ENCODE data around the gene H2BC12L.

DNA sequence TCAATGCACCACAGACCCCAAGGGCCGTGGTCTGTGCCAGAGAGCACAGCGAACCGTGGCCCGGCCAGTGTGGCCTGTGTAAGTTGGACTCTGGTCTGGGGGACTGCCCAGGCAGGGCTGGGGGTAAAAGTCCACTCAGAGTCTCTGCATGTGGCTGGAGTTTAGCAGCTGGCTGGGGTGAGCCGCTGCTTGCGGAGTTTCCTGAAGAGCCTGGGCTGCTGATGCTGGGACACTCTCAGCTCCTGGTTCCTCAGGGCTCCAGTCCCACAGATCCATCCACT lies 105.7 kb downstream of the CRYAA start:
- RAMPAGE, total RNA: no peak

DNA sequence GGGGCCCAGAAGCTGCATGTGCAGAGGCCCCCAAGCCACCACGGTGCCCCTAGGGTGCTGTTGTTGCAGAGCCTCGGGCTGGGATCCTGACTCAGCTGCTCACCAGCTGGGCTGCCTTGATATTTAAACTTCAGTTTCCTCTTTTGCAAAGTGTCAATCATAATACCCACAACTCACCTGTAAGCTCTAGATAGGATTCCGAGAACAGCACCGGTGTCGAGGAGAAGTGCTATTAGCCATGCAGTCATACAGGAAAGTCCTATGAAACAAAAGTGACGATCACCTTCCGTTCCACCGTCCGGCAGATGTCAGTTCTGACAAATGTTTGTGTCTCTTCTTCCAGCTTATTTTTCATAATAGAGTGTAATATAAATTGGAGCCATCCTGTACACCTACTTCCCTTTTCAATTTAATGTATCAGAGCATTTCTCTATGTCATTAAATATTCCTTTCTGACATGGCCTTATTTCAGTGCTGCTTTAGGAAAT lies 100.9 kb downstream of the SIK1 start:
- RAMPAGE, total RNA: no peak

- RAMPAGE, total RNA: no peak
Measured at GRCh38 chr21:43564912-43565345, at the start of gene H2BC12L. H2BC12L (plus strand) TSS chr21:43565182.

DNA sequence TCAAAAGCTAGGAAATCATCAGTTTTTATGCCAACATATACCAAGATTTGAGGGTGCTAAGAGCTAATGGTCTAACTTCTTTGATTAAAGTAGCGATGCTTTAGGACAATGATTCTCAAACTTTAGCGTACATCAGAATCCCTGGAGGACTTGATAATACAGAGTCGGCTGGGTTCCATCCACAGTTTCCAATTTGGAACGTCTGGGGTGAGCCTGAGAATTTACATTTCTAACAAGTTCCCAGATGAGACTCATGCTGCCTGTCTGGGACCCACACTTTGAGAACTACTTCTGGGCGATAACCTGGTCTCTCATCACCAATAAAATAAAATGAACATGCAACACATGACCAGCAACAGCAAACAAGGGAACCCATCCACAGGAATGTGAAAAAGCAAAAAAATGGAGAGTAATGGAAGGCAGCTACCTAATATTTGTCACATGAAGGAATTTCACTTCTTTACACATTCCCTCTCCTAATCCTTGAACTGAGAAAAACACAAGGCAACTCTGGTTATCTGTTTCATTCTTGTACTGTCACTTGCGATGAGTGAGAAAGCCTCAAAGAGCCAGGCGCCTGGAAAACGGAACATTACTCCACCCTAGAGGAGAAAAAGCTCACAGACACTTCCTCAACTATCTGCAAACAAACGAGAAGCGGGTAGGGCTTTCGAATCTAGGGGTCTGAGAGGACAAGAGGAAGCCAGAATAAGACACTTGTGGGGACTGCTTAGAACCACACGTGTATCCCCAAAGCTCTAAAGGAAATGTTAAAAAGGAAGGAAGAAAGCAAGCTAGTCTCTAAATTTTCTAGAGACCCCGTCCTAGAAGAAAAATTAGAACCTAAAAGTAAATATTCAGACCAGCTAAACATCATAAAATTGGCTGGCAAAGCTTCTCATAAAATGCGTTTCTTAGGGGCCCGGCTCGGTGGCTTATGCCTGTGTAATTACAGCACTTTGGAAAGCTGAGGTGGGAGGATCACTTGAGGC lies 13.9 kb downstream of the HSF2BP start:
- RAMPAGE, total RNA: no peak

- RAMPAGE, total RNA: no peak
Measured at GRCh38 chr21:43728129-43729113, 9.5 kb downstream of the PDXK start.

DNA sequence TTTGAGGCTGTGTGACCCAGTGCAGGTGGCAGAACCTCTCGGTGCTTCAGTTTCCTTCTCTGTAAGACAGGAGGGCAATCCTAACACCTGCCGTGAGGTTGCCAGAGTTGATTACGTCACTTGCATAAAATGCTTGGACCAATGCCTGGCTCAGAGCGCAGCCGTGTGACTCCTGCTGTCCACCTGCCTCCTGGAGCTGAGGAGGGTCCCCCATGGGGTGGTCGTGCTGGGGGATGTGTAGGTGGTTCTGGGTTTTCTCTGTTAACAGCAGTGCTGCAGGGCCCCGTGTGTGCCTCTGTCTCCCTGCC lies 15.4 kb downstream of the PDXK start:
- RAMPAGE, total RNA: no peak

DNA sequence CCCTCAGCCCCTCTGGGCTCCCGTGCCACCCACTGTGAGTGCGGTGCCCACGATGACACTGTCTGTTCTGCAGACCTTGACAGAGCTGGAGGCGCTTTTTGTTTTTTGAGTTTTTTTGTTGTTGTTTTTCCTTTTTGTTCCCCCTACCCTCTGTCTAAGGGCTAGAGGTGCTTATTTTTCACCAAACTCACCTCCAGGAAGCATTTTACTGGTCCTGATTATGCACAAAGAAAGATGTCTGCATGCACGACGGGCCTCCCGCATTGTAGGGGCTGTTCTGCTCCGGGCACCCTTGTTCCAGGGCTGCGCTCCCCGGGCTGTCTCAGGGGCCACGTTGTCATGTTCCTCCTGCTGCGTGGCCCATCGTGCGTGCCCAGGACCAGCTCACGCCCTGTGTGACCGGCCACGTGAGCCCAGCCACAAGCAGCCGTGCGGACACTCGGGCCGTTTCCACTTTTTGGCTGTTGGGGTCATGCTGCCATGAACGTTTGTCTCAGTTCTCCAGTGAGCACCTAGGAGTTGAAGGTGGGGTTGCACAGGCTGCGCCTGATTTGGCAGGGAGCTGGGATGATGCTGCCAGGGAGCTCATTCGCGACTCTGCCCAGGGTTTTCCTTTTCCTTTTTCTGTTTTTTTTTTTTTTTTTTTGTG lies 17.2 kb downstream of the PDXK start:
- RAMPAGE, total RNA: no peak

DNA sequence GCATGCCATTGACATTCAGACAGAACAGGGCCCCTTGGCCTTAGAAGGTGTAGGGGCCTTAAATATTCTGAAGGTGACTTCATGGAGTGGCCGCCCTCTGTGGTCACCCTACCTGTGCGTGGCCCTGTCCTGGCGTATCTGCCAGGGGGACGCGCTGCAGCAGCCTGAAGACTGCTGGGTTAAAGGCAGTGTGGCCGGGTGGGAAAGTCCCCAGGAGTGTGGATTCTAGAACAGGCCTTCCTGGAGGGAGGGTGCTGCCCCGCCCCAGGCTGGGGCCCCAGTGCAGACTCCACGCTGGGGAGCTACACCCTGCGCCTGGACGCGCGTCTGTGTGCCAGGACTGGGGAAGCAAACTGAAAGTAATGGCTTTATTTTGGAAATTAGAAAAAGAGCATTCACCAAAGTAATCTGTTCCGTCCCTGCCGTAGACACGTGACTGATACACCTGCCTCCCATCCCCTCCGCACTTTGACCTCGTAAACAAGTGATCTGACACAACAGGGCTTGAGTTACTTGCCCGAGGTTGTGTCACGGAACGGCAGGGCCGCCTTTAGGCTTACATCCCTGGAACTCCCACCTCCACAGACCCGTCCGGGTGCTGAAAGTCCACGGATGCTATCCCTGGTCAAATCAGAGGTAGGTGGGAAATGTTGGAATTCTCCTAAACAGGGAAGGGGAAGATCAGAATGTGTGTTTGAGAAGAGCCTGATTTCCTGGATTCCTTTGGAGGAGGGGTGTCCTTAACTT lies 1.9 kb downstream of the AGPAT3 start:
- RAMPAGE, total RNA: no peak

DNA sequence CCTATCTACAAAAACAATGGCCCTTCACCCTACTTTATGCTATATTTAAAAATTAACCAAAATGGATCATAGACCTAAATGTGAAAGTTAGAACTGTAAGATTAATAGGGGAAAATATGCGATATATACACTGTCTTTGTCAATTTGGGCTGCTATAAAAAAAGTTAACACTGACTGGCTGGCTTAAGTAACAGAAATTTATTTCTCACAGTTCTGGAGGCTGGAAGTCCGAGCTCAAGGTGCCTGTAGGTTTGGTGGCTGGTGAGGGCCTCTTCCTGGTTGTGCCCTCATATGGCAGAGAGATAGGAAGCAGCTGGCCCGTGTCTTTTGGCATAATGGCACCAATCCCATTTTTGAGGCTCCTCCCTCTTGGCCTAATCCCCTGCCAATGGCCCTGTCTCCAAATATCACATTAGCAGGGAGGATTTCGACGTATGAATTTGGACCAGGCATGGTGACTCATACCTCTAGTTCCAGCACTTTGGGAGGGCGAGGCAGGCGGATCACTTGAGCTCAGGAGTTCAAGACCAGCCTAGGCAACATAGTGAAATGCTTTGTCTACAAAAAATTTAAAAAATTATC lies 37.3 kb downstream of the AGPAT3 start:
- RAMPAGE, total RNA: no peak

DNA sequence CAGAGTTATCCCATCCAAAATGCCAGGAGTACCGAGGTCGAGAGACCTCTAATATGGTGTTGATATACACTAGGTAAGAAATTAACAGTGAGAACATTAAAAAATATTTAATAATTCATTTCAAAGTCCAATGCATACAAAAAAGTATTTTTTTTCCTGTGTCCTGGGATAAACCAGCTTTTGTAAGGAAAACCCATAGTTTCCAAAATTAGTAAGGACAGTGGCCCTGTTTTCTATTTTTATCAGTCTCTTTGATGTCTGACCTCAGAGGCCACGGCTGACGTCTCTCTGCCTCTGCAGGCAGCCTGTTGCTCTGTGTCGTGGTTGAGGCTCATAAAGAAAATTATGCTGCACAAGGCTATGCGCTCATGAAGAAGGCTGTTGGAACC lies 48.8 kb downstream of the AGPAT3 start:
- RAMPAGE, total RNA: no peak

- RAMPAGE, total RNA: no peak
Measured at GRCh38 chr21:44054422-44055353, 42.6 kb downstream of the TRAPPC10 start.

DNA sequence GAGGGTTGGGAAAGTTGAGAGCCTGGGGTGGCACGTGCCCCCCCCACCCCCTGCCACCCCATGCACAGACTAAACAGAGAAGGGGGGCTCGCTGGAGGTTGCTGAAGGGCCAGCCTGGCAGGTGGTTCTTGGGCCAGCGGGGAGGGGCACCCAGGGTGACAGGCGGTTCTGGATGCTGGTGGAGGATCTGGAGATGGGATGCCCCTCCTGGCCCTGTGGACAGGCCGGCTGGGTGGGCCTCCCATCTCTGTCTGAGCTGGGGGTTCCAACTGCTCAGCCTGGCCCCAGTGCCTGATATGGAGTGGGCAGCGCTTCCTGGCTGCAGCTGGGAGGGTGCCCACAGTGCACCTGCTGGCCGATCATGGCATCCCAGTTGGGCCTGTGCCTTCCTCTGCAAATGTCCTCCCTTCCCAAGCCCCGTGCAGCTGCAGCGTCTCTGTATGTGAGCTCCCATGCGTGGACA lies 2.0 kb downstream of the PFKL start:
- RAMPAGE, total RNA: no peak

DNA sequence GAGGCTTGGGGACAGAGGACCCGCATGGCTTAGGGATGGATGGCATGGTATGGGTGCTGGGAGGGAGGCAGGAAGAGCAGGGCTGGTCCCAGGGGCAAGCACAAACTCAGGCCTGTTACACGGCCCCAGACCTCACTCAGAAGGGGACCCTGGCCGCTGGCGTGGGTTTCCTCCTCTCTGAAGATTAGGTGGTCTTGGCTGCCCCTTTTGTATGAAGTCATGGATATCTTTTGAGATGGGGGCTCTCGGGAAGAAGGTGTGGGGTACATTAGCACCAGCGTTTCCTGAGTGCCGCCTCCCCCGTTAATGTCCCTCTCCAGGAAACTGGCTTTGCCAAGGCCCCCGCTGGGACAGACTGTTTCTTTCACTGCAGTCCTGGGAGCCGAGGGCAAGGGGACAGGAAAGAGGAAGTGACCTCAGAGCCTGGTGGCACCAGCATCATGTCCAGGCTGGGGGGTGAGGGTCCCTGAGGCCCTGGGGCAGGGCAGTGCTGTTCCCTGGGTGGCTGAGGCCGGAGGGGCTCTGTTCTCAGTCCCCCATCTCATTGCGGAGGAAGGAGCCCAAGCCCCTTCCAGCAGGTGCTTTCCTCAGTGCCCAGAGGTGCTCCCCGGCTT lies 5.7 kb downstream of the PFKL start:
- RAMPAGE, total RNA: no peak

- RAMPAGE, total RNA: no peak
Measured at GRCh38 chr21:44321916-44322274, 17.3 kb downstream of the CFAP410 start.

- RAMPAGE, total RNA: no peak
Measured at GRCh38 chr21:44329301-44329980, 9.7 kb downstream of the CFAP410 start.

DNA sequence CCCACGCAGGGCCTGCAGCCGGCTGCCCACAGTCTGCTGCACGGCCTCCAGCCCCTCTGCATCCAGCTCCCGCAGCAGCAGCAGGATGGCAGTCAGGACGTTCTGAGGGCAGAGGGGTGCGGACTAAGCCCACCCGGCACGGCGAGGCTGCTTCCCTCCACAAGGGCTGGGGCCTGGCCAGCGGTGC lies 9.1 kb downstream of the CFAP410 start:
- RAMPAGE, total RNA: no peak

DNA sequence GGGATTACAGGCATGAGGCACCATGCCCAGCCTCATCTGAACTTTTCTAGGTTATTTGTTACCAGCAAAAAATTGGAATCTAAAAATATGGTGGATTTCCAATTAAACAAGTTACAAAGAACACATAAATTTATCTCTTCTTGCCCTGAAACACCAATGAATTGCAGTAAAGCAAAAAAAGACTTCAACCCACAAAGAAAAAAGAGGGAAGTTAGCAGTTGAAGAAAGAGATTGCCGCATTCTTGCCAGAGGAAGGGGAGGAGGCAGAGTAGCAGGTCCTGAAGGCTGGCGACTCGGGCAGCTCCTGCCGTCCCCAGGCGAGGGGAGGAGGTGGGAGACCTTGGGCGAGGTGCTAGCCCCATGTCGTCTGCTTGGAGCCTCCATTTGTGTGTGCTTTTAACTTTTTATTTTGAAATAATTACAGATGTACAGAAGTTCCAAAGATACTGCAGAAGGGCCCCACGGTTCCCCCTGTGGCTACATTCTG lies 6.6 kb downstream of the TRPM2 start:
- RAMPAGE, total RNA: no peak

DNA sequence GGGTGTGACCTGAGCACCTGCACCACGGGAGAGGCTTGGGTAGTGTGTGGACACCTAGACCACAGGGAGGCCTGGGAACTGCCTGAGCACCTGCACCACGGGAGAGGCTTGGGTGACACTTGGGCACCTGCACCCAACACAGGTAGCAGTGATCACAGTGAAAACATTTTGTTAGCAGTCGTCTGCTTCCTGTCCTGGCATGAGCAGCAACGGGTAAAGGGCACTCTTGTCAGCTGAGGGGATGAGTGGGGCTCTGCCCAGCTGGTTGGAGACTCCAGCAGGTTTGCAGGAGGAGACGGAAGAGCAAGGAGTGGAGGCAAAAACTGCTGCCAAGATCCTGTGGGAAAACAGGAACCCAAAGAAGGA lies 22.5 kb downstream of the LRRC3 start:
- RAMPAGE, total RNA: no peak

- RAMPAGE, total RNA: no peak
Measured at GRCh38 chr21:44478161-44478839, 23.0 kb downstream of the LRRC3 start.

DNA sequence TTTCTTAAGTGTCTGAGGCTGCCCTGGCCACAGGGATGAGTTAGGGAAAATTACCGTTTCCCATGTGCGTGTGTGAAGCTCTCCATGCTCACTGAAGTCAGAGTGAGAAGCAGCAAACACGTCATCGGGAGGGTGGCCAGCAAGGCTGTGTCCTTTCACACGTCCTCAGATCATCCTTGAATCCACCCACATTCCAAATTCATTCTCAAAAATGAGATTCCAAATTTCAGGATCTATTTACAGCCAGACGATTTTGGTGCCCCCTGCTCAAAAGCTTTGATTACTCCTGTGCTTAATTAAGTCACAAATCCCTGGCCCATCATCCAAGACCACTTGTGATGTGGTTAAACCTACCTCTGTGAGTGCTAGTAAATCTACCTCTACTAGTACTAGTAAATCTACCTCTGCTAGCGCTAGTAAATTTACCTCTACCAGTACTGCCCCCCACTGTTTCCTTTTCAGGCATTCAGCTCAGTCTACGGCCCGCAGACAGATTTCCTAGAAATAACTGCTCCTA lies 28.7 kb downstream of the LRRC3 start:
- RAMPAGE, total RNA: no peak

Measured in foreskin keratinocyte (primary cell).